ENCODE results near the genes SLC12A1 and EID1.

GRCh38 chr15:44838655-44839222 lies 102.4 kb downstream of the TRIM69 start:
- PRO-cap = no peak

- PRO-cap = no peak
Measured at GRCh38 chr15:45117550-45118404, 3.7 kb downstream of the DUOXA2 start.

GRCh38 chr15:45130387-45130743 lies 571 bp downstream of the DUOX1 start:
- PRO-cap = no peak

DNA sequence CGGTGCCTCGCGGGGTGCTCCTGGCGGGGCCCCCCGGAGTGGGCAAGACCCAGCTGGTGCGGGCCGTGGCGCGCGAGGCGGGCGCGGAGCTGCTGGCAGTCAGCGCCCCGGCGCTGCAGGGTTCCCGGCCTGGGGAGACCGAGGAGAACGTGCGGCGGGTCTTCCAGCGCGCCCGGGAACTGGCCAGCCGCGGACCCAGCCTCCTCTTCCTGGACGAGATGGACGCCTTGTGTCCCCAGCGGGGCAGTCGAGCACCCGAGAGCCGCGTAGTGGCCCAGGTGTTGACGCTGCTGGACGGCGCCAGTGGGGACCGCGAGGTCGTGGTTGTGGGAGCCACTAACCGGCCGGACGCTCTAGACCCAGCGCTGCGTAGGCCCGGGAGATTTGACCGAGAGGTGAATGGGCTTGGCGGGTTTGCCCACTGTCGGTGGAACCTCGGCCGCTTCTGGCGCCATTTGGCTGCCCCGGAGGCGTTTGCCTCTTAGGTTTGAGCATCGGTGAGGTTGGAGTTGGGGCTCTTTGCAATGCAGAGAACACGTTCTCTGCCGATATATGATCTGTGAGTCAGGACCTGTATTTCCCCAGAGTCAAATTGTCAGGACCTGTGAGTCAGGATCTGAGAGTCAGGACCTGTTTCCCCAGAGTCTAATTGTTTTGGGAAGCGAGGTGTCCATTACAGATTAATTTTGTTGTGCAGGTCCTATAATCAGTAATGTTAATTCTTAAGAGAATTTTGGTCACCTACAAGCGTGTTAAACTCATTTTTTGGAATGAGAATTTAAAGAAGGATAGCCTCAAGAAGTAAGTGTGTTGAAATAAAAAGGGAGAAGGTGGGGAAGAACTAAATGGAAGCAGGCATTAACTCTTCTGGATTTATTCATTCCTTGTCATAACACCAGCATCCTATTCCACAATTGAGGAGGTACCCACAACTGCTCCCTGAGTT lies 1.3 kb downstream of the SPATA5L1 start:
- PRO-cap = unidirectional peak, minus-strand start at position 181 of the sequence

DNA sequence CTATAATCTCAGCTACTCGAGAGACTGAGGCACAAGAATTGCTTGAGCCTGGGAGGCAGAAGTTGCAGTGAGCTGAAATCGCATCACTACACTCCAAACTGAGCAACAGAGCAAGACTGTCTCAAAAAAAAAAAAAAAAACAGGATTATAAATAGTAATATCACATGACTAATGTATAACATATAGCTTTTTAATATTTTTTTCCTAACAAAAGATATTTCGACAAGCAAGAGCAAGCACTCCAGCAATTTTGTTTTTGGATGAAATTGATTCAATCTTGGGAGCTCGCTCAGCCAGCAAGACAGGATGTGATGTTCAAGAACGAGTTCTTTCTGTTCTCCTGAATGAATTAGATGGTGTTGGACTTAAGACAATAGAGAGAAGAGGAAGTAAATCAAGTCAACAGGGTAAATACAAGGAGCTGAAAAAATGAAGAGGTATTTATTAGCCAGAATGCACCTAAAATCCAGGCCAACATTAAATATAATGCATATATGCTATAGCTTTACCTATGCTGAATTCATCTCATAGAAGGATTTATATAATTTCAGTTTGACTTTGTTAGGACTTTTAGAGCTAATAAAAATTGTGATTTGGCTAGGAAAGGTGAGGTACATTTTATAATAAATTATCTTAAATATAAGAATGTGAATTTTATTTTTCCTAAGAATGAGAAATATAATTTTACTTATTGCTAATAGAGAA lies 13.4 kb downstream of the SPATA5L1 start:
- PRO-cap = no peak

DNA sequence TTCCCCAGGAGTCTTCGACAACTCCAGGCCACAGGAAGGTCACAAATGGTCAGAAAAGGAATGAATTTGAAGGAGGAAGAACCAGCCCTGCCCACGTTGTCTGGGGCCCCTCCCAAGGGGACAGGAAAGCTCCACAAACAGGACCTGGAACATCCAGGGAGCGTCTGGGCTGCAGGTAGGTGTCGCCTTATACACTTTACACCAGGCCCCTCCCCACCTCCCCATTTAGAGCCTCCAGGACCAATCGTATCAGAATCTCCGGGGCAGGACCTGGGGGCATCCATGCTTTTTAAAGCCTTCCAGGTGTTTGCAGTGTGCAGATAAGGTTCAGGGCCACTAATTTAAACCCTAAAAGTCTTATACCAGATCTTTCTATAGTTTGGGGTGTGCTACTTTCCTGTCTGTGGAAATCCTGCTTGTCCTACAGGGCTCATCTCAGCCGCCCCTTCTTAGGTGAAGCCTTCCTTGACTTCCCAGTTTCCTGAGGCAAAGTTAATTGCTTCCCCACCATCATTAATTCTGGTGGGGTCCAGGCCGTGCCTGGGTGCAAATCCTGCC lies 18.3 kb downstream of the C15orf48 start:
- PRO-cap = no peak

DNA sequence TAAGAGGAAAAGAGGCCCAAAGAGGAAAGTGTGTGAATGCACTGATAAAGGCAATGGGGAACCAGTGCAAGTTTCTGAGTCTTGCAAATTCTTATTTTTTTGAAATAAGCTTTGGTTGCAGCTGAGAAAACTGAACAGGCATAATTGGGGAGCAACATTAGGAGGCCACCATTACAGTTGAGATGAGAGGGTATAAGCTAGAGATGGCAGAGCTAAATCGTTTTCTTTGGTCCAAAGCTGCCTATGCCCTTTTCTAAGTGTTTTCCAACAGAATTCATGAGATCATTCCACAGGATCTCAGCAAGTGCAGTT lies 742 bp upstream of the BLOC1S6 start:
- PRO-cap = no peak

- PRO-cap = no peak
Measured at GRCh38 chr15:45631340-45631918, 3.4 kb upstream of the SQOR start.

- PRO-cap = no peak
Measured at GRCh38 chr15:45657835-45658309, 23.0 kb downstream of the SQOR start.

DNA sequence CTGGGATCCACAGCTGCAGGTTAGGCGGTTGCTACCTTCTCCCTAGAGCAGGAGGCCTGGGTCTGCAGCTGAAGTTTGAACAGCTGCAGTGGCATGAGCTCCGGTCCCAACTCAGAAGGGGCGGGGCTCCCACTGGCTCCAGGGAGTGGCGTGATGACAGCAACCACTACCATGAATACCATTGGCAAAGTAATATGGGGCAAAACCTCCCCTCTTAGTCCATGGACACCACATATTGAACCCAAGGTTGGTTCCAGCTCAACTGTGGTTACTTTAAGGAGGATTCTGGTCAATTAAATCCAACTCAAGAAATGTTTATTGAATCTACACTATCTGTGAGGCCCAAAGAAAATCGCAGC lies 195.0 kb downstream of the SQOR start:
- PRO-cap = no peak

- PRO-cap = no peak
Measured at GRCh38 chr15:45948821-45949351, 314.1 kb downstream of the SQOR start.

DNA sequence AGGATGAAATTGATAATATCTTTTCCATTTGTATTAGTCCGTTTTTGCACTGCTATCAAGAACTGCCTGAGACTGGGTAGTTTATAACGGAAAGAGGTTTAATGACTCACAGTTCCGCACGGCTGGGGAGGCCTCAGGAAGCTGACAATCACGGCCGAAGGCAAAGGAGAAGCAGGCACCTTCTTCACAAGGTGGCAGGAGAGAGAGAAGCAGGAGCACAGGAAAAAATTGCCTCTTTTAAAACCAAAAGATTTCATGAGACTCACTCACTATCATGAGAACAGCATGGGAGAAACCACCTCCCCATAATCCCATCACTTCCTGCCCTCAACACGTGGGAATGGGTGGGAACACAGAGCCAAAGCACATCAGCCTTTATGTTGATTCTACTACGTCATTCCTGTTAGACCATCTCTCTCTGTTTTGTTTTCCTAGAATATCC lies 650.9 kb upstream of the SEMA6D start:
- PRO-cap = no peak

- PRO-cap = unidirectional peak, minus-strand start at chr15:48099009
Measured at GRCh38 chr15:48098892-48099286, 21.9 kb upstream of the SLC24A5 start.

- PRO-cap = no peak
Measured at GRCh38 chr15:48159352-48160254, 18.5 kb downstream of the MYEF2 start.

DNA sequence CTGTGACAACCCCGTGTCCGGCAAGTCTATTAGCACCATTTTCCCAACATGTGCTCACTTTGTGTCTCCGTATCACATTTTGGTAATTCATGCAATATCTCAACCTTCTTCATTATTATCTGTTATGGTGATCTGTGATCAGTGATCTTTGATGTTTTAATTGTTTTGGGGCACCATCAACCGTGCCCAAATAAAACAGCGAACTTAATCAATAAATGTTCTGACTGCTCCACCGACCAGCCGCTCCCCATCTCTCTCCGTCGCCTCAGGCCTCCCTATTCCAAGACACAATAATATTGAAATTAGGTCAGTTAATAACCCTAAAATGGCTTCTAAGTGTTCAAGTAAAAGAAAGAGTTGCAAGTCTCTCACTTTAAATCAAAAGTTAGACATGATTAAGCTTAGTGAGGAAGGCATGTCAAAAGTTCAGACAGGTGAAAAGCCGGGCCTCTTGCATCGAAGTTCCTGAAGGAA lies 15.4 kb downstream of the MYEF2 start:
- PRO-cap = no peak

GRCh38 chr15:48205957-48206584 lies at the start of gene SLC12A1:
TSS of gene SLC12A1 (plus strand) at chr15:48206302.
- PRO-cap = no peak

- PRO-cap = no peak
Measured at GRCh38 chr15:48559271-48559578, 86.3 kb downstream of the FBN1 start.

DNA sequence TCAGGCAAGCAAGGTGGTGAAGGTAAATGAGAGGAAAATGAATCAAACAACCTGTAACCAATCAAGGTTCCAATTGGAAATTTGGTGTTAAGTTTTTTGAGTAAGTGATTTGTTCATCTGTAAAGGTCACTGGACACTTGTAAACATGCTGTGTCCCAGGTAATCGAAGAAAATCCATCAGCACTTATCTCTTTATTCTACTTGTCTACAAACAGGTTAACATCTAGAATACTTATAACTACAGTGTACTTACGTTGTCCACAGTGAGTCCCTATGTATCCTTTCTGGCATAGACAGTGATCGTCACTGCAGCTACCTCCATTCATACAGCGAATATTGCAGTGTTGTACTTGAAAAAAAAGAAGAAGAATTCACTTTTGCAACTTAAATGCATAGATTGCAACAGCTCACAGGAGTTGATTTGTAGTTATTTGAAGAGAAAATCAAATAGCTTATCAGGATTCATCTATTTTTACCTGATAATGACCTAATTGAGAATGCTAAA lies 45.6 kb downstream of the FBN1 start:
- PRO-cap = no peak

DNA sequence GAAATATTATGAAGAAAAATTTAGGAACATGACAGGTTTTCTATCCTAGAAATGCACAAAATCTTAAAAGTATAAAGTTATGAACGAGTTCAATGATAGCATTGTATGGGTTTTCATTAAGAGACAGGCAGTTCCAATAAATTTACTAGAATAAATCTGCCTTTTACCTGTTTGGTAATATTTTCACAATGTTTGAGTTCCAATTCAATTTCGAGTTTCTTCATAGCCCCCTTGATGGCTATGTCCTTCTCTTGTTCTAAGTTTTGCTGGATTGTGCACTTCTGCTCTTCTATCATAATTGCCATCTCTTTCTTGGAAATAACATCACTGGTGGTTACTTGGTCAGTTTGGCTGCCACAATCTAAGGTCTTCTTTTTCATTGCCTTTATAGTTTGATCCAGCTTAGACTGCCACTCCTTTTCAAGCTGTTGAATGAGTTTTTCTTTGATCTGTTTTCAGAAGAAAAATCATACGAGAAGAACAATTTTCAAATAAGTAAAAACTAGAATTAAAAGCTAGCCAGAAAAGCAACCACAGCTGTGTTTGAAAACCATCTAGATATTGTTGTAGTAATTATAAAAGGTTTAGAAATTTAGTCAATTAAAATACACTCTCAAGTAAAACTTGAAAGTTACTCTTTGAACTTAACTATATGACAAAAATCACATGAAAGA lies 48.5 kb downstream of the CEP152 start:
- PRO-cap = no peak

DNA sequence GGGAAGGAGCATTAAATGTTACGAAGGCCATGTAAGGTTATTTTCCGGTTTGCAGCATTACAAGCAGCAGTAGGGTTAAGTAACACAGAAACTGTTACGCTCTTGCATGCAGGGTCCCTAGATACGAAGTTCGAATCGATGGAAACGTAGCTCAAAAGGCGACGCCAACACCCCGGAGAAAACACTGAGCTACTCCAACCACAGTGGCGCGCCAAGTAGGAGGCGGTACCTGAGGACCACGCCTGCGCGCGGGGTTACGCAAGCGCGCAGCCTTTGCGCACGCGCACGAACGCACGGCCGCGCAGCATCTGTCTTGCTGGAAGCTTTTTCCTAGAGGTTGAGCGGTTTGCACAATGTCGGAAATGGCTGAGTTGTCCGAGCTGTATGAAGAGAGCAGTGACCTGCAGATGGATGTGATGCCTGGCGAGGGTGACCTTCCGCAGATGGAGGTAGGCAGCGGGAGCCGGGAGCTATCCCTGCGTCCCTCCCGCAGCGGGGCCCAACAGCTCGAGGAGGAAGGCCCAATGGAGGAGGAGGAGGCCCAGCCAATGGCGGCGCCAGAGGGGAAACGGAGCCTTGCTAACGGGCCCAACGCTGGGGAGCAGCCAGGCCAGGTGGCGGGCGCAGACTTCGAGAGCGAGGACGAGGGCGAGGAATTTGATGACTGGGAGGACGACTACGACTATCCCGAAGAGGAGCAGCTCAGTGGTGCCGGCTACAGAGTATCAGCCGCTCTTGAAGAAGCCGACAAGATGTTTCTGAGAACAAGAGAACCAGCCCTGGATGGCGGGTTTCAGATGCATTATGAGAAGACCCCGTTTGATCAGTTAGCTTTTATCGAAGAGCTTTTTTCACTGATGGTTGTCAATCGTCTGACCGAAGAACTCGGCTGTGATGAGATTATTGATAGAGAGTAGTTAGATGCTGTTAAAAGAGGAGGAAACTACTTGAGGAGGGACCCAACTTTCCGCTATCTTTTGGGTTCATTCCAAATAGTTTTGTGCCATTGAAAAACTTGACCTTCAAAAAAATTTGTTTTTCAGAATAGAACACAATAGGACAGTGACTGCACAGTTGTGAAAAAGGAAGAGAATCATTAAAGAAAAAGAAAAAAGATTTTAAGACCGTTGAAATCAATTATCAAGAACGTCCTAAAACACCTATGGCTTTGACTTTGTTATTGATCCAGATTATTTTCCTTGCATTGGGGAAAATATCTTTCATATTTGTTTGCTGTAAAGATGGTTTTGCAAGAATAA lies at the start of gene EID1:
EID1 (plus strand) TSS at position 311 of the 1,259 bp plus-strand sequence.
- PRO-cap = bidirectional peak, plus-strand start at position 311 of the sequence, minus-strand start at position 186 of the sequence